Spleen (tissue), 7 donors: ENCODE measurements around a stretch of chr2.

DNA sequence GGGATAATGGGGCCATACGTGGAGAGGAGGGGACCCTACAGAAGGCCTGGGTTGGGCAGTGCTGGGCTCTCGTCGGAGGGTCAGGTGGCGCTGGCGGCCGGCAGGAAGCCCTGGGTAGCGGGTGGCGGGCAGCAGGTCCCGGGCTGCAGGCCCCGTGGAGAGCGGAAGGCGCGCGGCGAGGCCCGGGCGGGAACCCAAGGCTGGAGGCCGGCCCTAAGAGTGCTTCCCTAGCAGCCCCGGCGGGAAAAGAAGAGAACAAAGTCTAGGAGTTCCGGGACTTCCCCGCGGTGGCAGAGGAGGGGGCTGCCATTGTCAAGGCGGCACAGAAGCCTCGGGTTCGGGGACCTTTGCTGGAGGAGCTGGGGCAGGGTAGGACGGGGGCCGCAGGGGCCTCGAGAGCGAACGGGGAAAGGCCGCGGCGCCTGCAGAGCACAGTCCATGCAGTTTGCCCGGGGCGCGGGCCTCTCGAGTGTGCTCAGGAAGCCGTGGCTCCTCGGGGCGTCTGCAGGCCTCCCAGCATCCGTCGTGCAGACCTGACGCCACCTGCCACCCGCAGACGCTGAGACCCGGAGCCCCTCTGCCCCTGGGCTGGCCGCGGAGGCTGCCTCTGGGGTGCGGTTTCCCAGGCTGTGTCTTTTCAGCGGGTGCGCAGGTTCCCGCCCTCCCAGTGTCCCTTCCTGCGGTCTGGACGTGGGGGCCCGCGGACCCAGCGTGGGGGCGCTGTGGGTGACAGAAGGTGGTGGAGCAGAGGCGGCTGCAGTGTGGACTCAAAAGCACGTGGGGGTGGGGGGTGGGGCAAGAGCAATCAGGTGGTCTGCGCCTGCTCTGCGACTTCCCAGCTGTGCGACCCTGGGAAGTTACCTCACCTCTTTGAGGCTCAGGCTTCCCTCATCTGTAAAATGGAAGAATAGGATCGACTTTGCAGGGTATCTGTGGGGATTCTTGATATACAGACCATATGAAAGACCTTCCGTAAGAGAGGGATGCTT lies 19.4 kb upstream of the NCL start:
- PRO-cap, 4 experiments, result peak in 2 of 4 experiments; most common plus-strand start position 277 of the sequence (in 1); most common minus-strand start position 504 of the sequence (in 2)
- RAMPAGE, long total RNA, 4 experiments, result no peak in any of the 4 experiments

GRCh38 chr2:231612756-231612945 lies 20.0 kb downstream of the TEX44 start:
- PRO-cap, 4 experiments, result peak in 1 of 4 experiments; most common plus-strand start chr2:231612816 (in 1)
- RAMPAGE, long total RNA, 4 experiments, result no peak in any of the 4 experiments

DNA sequence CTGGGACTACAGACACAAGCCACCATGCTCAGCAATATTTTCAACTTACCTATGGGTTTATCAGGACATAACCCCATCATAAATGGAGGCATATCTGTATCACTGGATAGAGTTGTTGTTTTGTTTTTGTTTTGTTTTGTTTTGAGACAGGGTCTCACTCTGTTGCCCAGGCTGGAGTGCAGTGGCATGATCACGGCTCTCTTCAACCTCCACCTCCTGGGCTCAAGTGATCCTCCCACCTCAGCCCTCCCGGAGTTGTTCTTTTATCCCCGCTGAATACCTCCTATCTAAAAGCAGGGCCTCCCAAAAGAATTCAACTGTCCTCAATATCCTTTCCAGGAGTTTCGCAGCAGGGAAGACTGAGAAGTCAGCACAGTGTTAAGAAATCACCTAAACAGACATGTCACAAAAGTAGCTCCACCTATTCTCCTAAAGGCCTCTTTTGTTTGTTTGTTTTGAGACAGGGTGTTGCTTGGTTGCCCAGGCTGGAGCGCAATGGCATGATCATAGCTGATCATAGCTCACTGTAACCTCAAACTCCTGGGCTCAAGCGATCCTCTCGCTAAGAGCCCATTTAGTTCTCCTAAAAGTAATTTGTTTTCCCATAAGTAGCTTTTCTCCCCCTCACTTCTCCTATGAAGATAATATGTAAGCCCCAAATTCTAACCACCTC lies 53.7 kb downstream of the TEX44 start:
- PRO-cap, 4 experiments, result no peak in any of the 4 experiments
- RAMPAGE, long total RNA, 4 experiments, result no peak in any of the 4 experiments

DNA sequence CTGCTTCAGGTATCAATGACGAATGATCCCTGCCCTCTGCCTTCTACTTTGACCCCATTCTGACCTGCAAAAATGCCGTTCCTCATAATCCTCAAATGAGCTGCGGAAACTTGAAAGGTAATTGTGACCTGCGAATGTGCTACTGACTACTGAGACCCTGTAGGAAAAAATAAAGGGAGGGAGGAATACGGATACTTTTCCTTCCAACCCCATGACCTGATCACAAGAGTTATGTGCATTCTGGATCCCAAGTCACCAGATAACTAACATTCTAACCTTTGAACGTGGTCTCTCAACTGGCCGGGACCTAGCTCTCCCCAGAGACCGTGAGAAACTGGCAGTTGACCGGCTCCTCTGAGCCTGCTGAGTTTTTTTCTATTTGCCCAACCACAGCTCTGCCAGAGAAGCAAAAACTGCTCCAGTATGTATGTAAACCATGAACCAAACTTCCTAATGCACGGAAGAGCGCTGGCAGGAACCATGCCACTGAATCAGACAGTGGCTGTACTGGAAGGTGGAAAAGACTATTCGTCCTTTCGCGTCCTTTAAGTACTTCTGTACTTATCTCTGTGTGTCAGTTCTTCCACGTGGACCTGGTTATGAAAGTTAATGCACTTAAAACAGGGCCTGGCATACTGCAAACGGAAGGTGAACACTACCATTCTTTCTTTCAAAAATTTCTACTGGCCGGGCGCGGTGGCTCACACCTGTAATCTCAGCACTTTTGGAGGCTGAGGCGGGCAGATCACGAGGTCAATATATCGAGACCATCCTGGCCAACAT lies 47.4 kb upstream of the PTMA start:
- PRO-cap, 4 experiments, result no peak in any of the 4 experiments
- RAMPAGE, long total RNA, 4 experiments, result no peak in any of the 4 experiments

- PRO-cap, 4 experiments, result no peak in any of the 4 experiments
- RAMPAGE, long total RNA, 4 experiments, result no peak in any of the 4 experiments
Observed at GRCh38 chr2:231677720-231678147, 30.6 kb upstream of the PTMA start.

DNA sequence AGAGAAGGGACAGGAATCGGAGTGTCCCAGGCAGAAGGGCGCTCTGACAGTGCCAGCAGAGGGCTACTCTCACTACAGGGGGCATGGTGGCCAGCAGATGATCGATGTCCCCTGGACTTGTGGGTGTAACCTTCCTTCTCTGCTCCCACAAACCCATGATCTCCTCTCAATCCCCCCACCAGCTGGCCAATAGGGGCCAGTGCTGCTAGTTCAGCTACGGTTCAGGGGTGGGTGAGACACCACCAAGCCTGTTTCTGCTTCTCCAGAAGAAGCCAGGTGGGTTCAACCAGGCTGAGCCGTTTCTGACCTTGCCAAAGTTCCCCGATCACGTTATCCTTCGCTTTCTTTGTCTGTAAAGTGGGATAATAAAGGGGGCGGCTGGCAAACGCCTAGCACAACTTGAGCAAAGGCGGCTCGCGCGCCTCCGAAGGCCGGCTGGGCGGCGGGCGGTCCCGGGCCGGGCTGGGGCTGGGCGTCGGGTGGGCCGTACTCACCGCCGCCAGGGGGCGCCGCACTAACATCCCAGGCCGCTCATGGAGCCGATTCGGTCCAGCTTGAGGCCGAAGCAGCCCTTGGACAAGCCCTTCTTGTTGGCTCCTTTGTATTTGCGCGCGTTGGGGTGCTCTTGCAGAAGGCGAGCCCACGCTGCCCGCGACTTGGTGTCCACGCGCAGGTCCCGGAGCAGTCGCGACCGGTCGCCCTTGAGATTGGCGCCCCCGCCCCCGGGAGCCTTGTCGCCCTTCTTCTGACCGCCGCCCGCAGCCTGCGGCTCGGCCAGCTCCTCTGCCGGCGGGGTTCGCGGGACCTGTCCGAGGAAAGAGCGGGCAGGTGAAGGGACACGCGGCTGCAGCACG lies 1.1 kb downstream of the NPPC start:
- PRO-cap, 4 experiments, result no peak in any of the 4 experiments
- RAMPAGE, long total RNA, 4 experiments, result no peak in any of the 4 experiments

DNA sequence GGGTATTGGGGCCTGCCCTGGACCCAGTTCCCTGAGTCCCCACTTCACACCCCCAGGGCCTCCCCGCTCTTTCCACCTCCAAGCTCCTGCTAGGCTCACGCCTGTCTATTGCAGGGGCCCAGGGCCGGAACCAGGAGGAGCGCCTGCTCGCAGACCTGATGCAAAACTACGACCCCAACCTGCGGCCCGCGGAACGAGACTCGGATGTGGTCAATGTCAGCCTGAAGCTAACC lies 302 bp downstream of the CHRNG start:
- PRO-cap, 4 experiments, result no peak in any of the 4 experiments
- RAMPAGE, long total RNA, 4 experiments, result no peak in any of the 4 experiments

- PRO-cap, 4 experiments, result no peak in any of the 4 experiments
- RAMPAGE, long total RNA, 4 experiments, result no peak in any of the 4 experiments
Observed at GRCh38 chr2:232573619-232574240, 23.2 kb downstream of the EIF4E2 start.

DNA sequence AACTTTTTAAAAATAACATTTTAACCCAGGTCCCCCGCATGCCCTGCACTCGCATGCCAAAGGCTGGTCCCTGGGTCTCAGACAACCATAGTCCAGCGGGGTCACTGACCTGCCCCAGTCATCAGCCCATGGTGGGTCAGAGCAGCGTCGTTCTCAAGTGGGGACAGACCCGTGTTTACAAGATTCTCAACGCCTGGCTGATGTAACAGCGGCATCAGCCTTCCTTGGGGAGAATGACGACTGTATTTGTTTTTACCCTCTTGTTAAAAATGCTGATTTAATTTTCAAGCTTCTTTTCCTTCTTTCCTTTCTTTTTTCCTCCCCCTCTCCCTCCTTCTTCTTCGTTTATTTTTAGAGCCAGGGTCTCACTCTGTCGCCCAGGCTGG lies 1.1 kb upstream of the EFHD1 start:
- PRO-cap, 4 experiments, result no peak in any of the 4 experiments
- RAMPAGE, long total RNA, 4 experiments, result no peak in any of the 4 experiments

DNA sequence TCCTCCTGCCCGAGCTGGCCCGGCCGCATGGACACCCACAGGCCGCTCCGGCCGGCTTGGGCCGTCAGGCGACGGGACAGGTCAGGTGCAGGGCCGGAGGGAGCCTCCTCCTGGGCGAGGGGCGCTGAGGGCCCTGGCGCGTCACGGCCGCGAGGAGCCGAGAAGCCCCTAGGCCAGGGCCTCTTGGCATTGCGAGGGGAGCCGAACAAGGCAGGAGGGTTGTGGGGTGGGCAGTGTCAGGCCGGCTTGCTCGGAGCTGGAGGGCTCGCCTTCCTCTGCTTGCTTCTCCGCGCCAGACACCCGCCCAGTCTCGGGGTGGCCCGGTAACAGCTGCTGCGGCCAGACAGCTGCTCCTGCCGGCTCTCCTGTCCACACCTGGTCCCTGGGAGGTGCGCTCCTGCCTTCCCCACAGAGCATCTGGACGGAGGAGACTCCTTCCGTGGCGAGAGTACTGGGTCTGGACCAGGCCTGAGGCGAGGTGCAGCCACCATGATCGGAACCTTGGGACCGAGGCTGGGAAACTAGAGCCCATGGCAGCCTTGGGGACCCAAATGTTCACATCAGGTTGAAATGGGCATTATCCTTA lies 462 bp downstream of the GIGYF2 start:
- PRO-cap, 4 experiments, result peak in 4 of 4 experiments; most common plus-strand start position 307 of the sequence (in 3); most common minus-strand start position 419 of the sequence (in 3)
- RAMPAGE, long total RNA, 4 experiments, result no peak in any of the 4 experiments

GRCh38 chr2:232755981-232756373 lies 20.4 kb downstream of the KCNJ13 start:
- PRO-cap, 4 experiments, result no peak in any of the 4 experiments
- RAMPAGE, long total RNA, 4 experiments, result no peak in any of the 4 experiments

- PRO-cap, 4 experiments, result no peak in any of the 4 experiments
- RAMPAGE, long total RNA, 4 experiments, result no peak in any of the 4 experiments
Observed at GRCh38 chr2:232794634-232795071, 18.3 kb upstream of the KCNJ13 start.

- PRO-cap, 4 experiments, result no peak in any of the 4 experiments
- RAMPAGE, long total RNA, 4 experiments, result no peak in any of the 4 experiments
Observed at GRCh38 chr2:232832581-232833222, 37.4 kb upstream of the SNORC start.

DNA sequence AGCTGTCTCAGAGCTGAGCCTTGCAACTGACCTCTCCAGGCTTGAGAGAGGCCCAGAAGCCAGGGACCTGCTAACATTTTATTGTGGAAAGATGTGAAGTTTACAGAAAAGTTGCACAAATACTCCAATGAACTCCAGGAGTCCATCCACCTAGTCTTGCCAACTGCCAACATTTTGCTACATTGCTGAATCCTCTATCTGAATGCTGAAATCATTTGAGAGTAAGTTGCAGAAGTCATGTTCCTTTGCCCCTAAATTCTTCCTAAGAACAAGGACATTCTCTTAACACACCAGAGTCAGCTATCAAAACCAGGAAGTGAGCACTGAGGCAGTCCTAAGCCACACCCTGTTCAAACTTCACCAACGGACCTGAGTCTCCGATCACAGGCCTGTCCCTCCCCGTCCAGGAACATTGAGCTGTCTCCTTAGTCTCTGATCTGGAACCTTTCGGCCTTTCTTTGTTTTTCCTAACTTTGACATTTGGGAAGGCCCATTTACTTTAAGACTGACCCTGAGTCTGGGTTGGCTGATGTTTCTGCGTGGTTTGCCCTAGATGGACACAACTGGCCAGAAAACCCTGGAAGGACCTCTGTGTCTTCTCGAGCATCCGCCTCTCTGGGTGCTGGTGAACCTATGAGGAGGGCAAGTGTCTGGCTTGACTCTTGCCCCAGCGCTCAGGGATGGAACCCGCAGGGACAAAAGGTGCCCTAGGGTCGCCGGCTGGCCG lies 4.1 kb downstream of the SNORC start:
- PRO-cap, 4 experiments, result no peak in any of the 4 experiments
- RAMPAGE, long total RNA, 4 experiments, result no peak in any of the 4 experiments

DNA sequence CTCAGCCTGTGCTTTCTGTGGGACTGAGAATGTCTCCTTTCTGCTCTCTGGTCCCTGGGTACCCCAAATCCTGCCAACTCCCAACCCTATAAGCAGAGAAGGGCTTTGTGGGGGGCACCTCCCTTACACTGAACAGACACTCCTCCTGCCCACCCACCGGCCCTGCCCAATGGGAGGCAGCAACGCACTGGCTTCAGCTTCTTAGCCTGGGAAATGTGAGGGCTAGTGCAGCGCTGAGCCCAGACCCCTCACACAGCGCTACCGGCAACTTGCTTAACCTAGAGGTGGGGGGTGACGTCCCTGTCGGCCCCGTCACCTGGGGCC lies 5.5 kb downstream of the SNORC start:
- PRO-cap, 4 experiments, result no peak in any of the 4 experiments
- RAMPAGE, long total RNA, 4 experiments, result no peak in any of the 4 experiments

GRCh38 chr2:232876290-232877045 lies 6.4 kb downstream of the SNORC start:
- PRO-cap, 4 experiments, result no peak in any of the 4 experiments
- RAMPAGE, long total RNA, 4 experiments, result no peak in any of the 4 experiments

DNA sequence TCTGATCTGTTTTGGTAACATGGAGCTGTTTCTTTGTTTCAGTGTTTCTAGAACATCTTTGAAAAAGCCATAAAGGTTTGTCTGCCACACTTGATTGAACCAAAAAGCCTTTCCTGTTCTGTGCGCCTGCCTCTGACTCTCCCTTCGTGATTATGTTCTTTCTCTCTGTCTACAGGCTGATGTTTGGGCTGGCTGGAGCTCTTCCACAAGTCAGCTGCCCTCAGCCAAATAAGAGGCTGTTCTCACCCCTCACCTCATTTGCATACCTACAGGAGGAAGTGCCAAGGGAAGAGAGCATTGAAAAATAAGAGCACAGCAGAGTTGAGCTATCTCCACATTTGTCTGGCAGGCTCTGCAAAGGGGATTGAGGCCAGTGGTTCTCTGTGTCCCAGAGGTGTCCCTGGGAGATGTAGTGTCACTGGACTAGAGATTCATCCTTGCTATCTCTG lies 15.8 kb downstream of the INPP5D start:
- PRO-cap, 4 experiments, result peak in 3 of 4 experiments; most common plus-strand start position 168 of the sequence (in 2); most common minus-strand start position 152 of the sequence (in 2)
- RAMPAGE, long total RNA, 4 experiments, result no peak in any of the 4 experiments

- PRO-cap, 4 experiments, result no peak in any of the 4 experiments
- RAMPAGE, long total RNA, 4 experiments, result no peak in any of the 4 experiments
Observed at GRCh38 chr2:233145608-233146696, 85.8 kb downstream of the INPP5D start.

DNA sequence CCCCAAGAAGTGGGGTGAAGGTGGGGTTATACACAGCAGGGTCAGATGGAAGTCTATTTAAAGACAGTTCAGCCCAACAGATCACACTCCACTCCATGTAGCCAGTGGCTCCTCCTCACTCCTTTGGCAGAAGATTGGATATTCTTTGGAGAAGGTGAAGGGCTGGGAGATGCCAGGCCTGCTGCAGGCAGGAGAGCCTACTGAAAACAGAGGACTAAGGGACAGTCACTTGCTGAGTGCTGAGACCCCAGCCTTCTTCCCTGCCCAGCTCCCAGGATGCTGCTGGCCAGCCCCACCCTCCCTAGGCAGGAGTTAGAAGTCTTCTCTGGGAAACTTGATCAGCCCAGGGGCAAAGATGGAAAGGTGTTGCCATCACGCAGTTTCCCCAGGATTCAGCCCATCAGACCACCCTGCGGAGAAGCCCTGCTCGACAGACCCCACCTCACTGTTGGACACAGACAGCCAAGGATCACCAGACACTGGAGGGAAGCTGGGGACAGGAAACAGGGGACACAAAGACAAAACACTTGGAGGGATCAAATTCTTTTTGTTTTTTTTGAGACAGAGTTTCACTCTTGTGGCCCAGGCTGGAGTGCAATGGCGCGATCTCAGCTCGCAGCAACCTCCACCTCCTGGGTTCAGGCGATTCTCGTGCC lies 93.6 kb downstream of the INPP5D start:
- PRO-cap, 4 experiments, result peak in 1 of 4 experiments; most common plus-strand start position 203 of the sequence (in 1)
- RAMPAGE, long total RNA, 4 experiments, result no peak in any of the 4 experiments

- PRO-cap, 4 experiments, result no peak in any of the 4 experiments
- RAMPAGE, long total RNA, 4 experiments, result no peak in any of the 4 experiments
Observed at GRCh38 chr2:233252241-233252811, 853 bp downstream of the ATG16L1 start.